Vein endothelial cell (primary cell): ENCODE measurements around the genes KCNN3, FLAD1 and THBS3.

DNA sequence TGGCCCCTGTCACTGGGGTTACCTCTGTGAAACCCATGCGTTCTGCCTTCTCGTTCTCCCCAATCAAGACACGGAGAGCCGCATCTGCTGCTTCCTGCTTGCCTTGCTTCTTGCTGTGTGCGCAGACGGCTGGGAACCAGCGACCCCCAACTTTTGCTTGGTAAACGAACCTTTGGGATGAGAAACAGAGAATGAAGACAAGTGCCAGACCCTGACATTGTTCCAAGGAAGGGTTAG is 17.8 kb downstream of the ADAR start:
- CAGE, long polyA plus RNA: no peak

GRCh38 chr1:154599208-154600163 is 8.5 kb downstream of the ADAR start:
- CAGE, long polyA plus RNA: no peak

GRCh38 chr1:154869765-154870690 is at the start of gene KCNN3:
TSS of gene KCNN3 (minus strand) at chr1:154870281.
- CAGE, long polyA plus RNA: no peak

- CAGE, long polyA plus RNA: no peak
Observed at GRCh38 chr1:154941277-154941856, 4.8 kb upstream of the PMVK start.

GRCh38 chr1:154961180-154961614 is 385 bp downstream of the PYGO2 start:
- CAGE, long polyA plus RNA: no peak

DNA sequence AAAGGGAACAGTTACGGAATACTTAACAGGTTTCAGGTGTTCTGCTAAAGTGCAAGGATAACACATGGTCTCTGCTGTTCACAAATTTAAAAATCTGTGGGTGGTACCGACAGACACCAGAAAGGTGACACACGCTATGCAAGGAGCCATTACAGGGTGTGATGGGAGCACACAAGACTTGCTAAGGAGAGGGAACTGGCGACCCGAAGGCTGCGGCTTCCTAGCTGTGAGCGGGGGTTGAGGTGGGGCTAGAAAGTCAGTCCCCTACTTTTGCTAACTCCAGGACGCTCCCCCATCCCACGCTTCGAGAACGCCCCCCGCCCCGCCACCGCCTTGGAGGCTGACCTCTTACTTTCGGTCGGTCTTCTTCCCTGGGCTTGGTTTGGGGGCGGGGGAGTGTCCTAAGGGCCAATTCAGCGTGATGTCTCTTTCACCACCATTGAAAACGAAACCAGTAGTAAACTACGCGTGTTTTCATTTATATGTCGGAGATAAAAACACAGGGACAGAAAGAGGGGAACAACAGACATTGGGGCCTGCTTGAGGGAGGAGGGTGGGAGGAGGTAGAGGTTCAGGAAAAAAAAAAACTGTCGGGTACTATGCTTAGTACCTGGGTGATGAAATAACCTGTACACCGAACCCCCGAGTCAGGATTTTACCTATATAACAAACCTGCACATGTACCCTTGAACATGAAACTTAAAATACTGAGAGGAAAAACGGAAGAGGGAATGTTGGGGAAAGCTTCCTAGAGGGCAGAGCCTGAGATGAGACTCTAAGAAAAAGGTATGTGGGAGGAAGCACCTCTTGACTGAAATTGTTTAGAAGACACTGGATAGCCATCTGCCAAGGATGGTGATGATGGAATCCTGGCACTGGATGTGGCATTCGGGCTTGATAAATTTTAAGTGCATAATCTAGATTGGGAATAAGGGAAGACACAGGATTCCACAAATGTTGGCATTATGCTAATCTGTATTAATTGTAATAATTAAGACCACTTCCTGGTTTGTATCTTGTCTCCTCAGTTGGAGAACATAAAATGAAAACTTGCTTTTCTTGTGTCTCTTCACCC is 1.2 kb downstream of the CKS1B start:
- CAGE, long polyA plus RNA: no peak

DNA sequence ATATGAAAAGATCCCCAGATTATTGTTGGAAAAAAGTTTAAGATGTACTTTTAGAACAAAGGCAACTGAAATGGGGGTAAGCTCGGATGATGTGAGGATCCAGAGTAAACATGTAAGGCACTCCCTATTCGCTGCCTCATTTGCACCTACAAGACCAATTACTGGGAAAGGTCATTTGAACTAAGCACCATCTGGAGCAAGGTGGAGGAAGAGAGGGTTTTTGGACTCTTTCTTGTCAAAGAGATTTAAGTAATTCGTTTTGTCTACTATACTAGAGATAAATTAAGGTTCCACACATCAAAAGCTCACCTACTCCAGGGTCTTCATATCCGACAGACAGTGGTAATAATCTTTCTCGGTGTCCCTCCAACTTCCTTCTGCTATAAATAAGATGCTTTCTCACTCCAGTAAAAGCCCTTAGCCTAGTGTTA is 610 bp upstream of the FLAD1 start:
- CAGE, long polyA plus RNA: no peak

DNA sequence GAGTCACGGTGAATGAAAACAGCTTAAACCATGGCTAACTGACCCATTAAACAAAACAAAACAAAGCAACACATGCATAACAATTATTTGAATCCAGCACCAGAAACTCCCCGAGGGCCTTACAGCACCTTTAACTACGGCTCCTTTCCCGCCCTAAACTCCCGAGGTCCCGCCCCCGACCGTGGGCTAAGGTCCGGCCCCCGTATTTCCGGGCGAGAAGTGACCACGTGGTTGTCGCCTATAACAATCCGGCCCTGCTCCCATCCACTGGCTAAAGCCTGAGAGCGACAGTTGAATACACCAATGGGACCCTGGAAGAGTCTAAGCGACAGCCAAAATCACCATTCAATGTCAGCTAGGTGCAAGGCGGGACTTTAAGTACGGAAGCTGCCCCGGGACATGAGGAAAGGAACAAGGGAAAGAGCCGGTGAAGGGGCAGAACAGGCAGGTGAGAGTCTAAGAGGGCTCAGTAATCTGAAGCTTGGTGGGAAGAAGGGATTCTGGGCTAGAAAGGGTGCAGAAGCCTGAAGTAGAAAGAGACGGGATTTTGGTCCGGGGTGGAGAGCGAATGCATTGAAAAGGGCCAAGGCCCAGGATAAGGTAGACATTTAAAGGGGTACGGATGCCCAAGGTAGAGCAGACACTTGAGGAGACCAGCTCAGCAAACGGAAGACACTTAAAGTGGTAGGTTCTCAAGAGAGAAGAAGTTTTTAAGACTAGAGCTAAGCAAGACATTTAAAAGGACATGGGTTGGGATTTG is at the start of gene FLAD1:
TSS of gene FLAD1 (plus strand) at position 395 of the 760 bp plus-strand sequence.
- CAGE, long polyA plus RNA: start-site peak on the plus strand centred at position 410 of the sequence, 57 bp wide, 1,086 and 577 reads in 2 replicates

DNA sequence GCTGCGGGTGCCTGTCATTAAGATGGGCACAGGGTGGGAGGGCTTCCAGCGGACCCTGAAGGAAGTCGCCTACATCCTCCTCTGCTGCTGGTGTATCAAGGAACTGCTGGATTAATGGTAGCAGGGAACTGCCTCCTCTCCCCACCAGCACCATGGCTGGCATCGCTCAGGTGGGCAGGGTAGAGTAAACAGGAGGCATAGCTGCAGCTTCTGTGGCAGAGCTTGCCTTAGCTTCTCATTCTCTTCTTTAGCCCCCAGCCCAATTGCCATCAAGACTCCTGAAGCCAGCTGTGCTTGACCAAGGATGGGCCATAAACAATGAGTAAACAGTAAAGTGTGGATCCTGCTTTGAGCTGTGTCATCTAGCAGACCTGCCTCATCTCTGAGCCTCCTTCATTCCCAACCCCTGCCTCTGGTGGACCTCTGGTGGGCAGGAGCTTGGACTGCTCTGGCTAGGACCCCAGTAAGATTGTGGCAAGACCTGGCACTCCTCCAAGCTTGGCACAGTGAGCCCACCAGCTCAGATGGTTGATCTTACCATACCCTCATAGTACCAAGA is 372 bp downstream of the LENEP start:
- CAGE, long polyA plus RNA: no peak

DNA sequence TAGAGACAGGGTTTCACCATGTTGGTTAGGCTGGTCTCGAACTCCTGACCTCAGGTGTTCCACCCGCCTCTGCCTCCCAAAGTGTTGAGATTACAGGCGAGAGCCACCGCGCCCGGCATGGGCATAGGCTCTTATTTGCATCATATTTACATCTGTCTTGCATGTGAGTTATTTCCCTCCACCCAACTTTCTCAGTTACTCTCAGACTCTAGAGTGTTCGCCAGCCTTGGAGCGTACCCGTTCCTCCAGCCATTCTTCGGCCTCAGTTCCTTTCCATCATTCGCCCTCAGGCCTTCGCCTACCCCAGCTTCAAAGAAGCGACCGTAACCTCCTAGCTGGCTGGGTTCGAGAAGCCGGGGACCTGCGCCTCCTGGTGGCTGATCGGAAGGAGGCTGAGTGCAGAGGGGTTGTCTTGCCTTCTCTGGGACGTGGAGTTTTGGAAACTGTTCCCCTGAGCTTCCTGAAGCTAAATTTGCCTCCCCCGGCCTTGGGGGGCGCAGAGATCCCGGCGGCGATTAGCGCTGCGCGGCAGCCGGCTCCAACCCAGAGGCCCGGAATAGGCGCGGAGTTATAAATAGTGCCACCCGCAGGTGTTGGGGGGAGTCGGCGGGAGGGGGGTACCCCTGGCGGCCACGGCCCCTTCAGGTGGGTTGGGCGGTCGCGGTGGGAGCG is 3.6 kb upstream of the ZBTB7B start:
- CAGE, long polyA plus RNA: no peak

DNA sequence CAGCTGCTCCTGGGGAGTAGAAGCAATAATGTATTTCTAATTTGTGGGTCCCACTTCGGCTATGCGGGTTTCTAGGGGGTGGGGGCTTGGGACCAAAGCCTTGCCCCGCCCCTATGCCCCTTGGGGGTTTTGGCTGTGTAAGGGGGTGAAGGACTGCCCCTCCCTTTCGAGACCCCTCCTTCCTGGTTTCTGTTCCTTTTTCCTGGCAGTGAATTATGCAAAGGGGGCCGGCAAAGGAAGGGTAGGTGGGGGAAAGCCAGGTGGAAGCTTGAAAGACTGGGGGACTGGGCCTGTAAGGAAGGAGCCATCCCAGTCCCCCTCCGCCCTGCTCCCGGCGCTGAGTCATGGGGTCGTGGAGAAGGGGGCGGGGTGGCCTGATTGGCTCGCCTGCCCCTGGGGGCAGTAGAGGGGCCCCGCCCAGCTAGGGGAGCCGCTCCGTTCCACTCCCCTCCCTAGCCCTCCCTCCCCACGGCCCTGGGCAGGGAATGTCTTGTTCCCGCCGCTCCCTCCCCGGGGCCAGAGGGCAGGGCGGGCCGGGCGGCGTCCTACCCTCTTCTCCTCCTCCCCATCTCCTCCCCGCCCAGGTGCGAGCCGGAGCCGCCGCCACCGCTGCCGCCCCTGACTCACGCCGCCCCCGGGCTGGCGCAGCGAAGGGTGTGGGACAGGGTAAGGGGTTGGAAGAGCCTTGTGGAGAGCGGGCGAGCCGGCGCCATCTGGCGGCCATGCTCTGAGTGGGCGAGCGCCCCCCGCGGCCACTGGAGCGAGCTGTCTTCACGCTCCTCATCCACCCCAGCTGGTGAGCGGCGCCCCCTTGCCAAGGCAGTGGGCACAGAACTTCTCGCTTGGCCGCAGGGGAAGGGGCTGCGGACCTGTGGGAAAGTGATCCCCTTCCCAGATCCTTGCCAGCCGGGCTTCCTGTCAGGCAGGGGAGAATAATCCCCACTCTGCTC is 14.6 kb downstream of the ZBTB7B start:
- CAGE, long polyA plus RNA: no peak

- CAGE, long polyA plus RNA: no peak
Observed at GRCh38 chr1:155124350-155125152, 3.1 kb upstream of the EFNA1 start.

DNA sequence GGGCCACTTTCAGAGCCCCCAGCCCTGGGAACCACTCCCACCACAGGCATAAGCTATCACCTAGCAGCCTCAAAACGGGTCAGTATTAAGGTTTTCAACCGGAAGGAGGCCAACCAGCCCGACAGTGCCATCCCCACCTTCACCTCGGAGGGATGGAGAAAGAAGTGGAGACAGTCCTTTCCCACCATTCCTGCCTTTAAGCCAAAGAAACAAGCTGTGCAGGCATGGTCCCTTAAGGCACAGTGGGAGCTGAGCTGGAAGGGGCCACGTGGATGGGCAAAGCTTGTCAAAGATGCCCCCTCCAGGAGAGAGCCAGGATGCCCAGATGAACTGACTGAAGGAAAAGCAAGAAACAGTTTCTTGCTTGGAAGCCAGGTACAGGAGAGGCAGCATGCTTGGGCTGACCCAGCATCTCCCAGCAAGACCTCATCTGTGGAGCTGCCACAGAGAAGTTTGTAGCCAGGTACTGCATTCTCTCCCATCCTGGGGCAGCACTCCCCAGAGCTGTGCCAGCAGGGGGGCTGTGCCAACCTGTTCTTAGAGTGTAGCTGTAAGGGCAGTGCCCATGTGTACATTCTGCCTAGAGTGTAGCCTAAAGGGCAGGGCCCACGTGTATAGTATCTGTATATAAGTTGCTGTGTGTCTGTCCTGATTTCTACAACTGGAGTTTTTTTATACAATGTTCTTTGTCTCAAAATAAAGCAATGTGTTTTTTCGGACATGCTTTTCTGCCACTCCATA is 1.3 kb upstream of the SLC50A1 start:
- CAGE, long polyA plus RNA: no peak

GRCh38 chr1:155176313-155177092 is 2.9 kb downstream of the TRIM46 start:
- CAGE, long polyA plus RNA: no peak

- CAGE, long polyA plus RNA: no peak
Observed at GRCh38 chr1:155206903-155207638, 626 bp downstream of the THBS3 start.

DNA sequence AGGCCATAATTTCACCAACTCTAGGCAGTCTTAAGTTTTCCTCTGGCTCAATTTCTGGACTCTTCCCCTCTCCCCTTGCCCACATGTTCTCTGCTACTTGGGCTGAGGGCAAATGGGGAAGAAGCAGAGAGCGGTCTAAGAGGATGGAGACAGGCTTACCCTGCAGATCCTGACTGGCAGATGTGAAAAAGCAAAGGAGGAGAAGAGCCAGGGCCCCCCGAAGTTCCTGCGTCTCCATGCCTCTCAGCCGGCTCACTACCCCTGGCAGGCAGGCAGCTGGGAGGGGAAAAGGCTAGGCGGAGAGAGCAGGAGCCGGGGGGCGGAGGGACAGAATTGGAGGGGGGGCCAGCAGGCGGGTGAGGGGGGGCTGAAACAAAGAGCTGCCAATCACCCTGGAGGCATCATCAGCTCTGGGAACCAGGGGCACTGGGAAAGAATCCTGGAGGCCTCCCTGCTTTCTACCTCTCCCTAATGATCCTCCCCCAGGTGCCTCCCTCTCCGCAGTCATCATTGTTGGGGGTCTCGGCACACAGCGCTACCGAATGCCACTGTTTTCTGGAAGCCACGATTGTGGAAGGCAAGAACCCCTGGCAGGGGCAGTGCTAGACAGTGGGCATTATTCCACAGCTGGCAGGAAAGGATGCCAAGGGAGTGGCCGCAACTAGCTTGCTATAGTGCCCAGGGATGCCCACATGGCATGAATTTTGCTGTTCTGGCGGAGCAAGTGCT is at the start of gene THBS3:
TSS of gene THBS3 (minus strand) at position 259 of the 729 bp plus-strand sequence.
- CAGE, long polyA plus RNA: no peak

GRCh38 chr1:155214471-155214887 is 6.0 kb downstream of the MTX1 start:
- CAGE, long polyA plus RNA: no peak

GRCh38 chr1:155219825-155220219 is 11.3 kb downstream of the MTX1 start:
- CAGE, long polyA plus RNA: no peak

DNA sequence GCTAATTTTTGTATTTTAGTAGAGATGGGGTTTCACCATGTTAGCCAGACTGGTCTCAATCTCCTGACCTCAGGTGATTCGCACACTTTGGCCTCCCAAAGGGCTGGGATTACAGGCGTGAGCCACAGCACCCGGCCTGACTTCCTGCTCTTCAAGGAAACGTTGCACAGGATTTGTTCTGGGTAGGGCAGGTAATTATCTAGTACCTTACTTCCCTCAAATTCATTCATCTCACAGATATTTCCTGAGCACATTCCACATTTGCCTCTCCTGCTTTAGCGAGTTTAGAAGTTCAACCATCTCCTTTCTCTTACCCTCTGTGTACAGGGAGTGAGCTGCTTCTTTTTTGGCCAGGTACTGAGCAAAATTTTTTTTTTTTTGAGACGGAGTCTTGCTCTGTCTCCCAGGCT is 12.1 kb downstream of the MTX1 start:
- CAGE, long polyA plus RNA: no peak

DNA sequence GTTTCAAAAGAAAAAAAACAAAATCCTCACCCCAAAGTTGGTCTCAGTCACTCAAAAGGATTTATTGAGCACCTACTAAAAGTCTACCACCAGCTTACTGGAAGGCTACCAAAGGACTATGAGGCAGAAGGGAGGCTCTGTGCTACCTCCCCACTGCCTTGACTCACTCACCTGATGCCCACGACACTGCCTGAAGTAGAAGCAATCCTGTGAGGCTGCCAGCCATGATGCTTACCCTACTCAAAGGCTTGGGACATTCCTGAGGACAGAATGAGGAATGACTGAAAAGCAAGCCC is 642 bp downstream of the GBA1 start:
- CAGE, long polyA plus RNA: no peak